ENCODE measurements around a stretch of chr5.

DNA sequence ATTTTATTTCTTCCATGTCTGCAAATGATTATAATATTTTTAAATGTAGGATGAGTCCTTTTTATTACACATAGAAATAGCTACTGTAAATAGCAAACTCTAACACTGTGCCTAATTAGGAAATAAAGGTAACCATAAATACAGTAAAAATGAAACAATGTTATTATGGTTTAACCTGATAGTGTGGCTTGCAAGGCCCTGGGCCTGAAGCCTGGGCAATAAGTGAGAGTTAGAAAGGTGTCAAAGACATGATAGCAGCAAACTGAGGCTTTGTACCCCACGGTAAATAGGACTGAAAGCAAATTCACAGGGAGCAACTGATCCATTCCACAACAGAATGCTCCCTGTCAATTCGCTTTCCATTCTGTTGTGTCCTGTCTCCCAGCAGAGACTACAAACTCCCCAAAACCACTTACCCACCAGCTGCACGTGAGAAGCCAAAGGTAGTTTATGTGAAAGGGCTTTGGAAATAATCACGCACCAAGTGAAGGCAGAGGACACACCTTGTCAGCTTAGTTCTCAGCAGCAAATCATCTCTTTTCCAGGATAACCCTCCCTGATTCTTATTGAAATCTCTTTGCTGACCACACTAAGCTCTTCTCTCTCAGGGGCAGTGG lies 46.5 kb upstream of the IL17B start:
- PRO-cap: no peak

DNA sequence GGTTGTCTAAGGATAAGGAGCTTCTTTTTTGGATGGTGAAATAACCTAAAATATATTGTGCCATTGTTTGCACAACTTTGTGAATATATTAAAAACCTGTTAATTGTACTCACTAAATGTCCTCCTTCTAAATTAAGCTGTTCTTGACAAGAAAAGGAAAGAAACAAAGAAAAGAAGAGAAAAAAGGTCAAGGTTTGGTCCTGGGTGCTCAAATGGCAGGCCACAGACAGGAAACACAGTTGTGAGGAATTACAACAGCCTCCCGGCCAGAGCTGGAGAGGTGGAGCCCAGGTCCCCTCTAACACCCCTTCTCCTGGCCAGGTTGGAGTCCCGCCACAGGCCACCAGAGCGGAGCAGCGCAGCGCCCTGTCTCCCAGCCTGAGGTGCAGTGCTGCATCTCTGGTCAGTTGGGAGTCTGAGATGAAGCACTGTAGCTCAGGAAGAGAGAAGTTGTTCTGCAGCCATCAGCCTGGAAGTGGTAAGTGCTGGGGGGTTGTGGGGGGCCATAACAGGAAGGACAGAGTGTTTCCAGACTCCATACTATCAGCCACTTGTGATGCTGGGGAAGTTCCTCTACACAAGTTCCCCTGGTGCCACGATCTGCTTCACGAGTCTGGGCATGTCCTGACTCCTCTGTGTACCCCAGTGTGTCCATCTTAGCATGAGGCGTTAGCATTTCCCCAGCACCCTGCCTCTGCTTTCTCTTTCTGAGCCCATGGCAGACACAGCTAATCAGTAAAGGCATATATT lies 49.6 kb upstream of the IL17B start:
- PRO-cap: no peak

- PRO-cap: no peak
Measured at GRCh38 chr5:149453753-149454310, 74.7 kb upstream of the IL17B start.

GRCh38 chr5:149471423-149472234 lies 79.6 kb downstream of the CSNK1A1 start:
- PRO-cap: no peak

DNA sequence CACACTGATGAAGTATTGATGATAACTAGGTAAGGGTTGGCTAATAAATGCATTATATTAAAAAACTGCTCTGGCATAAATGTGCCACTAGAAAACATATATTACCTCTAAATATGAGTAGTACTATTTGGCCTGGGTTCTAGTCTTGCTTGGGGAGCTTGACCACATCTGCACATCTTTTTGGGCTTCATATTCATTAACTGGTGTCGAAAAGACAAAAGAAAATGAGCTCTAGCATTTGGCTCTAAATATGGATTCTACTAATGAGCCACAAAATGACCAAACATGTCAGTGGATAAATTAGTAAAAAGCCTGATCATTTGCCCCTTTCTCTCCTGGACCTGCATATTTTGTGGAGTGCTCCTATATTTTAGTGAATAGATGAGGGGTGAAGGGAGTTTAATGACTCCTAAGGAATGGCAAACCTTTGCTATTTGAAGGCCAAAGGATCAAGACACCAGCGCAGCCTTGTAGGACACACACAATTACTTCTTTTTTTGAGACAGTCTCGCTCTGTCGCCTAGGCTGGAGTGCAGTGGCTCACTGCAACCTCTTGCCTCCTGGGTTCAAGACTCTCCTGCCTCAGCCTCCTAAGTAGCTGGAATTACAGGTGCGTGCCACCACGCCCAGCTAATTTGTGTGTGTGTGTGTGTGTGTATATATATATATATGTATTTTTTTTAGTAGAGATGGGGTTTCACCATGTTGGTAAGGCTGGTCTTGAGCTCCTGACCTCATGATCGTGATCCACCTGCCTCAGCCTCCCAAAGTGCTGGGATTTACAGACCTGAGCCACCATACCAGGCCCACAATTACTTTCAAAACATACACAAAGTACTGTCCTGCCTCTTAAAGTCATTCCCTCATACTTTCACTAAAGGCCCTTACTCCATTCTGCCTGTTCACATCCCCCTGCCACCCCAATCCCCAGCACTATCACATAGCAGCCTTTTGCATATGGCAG lies 60.6 kb downstream of the CSNK1A1 start:
- PRO-cap: no peak

DNA sequence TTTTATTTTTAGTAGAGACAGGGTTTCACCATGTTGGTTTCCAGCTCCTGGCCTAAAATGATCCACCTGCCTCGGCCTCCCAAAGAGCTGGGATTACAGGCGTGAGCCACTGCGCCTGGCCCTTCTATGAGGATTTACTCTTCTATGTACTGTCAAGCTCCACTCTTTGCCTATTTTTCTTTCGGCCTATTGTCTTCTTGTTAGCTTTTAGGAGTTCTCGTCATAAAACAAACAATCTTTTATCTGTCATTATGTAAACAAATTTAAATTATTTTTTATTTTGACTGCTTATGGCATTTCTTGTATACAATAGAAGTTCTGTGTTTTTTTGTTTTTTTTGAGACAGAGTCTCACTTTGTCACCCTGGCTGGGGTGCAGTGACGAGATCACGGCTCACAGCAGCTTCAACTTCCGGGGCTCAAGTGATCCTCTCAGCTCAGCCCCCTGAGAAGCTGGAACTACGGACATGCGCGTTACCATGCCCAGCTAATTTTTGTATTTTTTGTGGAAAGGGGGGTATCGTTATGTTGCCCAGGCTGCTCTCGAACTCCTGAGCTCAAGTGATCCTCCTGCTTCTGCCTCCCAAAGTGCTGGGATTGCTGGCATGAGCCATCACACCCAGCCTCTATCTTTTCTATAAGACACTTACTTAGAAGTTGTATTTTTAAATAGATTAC lies 29.3 kb downstream of the CSNK1A1 start:
- PRO-cap: no peak

- PRO-cap: no peak
Measured at GRCh38 chr5:149608559-149608921, 27.2 kb downstream of the ARHGEF37 start.

DNA sequence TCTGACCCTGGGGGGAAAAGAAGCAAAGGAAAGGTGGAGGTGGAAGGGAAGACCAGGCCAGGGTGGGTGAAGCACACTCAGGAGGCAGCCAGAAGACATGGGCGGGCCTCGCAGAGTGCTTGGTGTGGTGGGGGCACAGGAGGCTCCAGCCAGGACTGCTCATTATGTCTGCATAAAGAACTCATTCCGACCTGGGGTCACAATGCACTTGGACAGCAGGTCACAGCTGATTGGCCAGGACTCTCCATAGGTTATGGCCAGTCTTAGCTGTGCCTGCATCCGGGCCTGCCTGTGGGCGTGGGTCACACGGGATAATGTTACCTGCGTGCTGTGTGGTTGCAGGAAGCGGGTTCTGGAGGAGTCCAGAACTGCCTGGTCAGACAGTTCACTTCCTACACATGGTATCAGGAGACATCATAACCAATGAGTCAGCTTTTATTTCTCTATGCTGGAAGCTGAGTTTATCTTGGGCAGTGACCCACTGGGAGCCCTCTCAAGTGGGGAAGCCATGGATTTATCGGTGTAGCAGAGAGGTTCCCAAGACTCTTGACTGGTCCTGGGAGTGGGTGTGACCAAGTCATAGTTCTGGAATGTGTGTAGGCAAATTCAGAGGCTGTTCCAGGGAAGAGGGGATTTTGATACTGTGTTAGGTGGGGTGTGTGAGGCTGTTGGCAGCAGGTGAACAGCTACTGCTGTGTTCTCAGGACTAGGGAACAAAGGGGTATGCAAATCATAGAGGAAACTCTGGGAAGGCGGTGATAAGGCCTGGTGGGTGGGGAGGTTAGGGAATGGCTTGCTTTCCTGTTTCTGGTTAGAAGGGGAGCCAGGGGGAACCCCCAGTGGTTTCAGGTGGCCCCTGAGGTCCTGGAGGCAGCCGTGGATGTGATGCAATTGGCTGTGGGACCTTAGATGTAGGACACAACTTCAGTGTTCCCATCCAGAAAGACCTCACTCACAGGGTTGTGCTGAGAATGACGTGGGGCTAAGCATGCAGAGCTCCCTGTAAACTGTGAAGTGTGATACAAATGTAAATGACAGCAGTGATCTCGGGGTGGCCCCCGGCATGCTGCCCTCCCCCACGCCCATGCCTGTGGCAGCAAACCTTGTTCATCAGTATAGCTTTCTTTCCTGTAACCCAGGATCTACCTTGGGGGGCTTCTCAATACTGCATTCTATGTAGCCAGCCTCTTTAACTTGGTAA lies 51.3 kb downstream of the ARHGEF37 start:
- PRO-cap: no peak

DNA sequence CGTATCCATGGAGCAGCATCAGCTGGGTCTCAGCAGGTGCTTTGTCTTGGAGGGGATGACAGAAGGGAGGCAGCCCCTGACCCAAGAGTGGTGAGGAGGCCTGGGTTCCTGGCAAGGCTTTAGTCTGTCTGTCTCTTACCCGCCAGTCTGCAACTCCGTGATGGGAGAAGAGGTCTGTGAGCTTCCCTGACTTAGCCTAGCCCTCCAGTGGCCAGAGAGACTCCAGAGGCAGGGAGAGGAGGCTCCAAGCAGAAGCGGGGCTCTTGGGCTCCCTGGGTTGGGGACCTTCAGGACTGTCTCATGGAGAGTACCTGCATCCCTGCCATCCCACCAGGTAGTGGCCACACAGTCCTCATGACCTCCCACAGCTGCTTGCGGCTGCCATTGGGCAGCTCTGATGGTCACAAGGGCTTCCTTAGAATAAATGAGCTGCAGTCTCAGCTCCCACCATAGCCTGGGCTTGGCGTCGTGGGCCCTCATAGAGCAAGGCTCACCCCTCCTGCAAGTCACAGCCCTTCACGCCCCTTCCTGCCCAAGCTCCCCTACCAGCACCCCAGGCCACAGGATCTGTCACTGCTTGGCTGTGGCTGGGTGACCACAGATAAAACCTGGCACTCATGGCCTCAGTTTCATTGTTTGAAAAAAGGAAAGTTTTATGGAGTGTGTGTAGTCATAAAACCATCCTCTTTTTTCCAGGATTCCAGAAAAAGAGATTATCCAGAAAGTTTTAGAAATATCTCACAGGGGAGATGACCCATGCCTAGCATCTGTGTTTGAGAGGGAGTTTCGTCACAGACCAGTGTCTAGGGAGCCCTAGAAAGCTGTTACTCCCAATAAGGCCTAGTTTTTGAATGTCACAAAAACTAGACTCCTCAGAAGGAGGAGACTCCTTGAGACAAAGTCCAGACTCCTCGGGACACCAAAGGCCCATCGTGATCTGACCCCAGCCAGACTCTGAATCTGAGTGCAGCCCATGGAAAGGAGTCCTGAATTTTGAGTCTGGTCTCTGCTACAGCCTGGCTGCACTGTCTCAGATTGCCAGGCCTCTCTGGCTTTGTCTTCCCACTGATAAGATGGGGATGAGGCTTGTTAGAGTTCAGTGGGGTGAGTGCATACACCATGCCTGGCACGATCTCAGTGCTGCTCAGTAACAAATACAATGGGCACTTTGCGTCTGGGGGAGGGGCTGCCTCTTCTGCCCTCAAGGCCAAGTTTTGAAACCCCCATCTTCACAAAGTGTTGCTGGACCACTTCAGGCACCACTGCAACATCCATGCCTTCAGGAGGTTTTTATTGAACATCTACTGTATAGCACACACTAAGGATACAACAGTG lies 48.5 kb downstream of the PPARGC1B start:
- PRO-cap: no peak

GRCh38 chr5:149789767-149790719 lies 59.9 kb downstream of the PPARGC1B start:
- PRO-cap: no peak

GRCh38 chr5:149803508-149804379 lies 73.6 kb downstream of the PPARGC1B start:
- PRO-cap: unidirectional peak, minus-strand start at chr5:149803941

GRCh38 chr5:149828566-149828880 lies 98.4 kb downstream of the PPARGC1B start:
- PRO-cap: no peak

- PRO-cap: no peak
Measured at GRCh38 chr5:149932787-149933084, 11.9 kb downstream of the PDE6A start.

- PRO-cap: no peak
Measured at GRCh38 chr5:149940008-149940532, 4.5 kb downstream of the PDE6A start.

GRCh38 chr5:149959321-149959816 lies 1.2 kb upstream of the SLC26A2 start:
- PRO-cap: no peak

DNA sequence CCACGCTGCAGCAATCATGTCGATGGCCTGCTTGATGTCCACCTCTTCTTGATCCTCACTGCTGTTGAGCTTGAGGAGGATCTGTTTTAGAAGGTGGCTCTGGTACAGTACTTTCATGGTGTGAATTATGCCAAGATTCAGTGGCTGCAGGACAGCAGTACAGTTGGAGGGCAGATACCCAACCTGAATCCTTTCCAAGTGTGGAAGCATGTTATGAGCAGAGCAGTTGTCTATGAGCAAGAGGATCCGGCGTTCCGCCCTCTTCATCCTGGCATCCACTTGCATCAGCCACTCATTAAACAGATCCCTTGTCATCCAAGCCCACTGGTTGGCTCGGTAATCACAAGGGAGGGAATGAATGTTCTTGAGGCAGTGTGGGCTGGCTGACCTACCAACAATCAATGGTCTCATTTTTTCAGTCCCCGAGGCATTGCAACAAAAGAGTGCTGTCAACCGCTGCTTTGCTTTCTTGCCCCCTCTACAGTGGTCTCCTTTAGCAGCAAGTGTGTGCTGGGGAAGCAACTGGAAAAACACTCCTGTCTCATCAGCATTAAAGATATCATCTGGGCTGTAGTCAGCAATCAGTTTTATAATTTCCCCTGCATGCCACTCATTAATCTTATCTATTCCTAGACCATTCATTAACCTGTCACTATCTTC lies 5.1 kb downstream of the TIGD6 start:
- PRO-cap: no peak

- PRO-cap: no peak
Measured at GRCh38 chr5:150001670-150002140, 1.2 kb downstream of the HMGXB3 start.

DNA sequence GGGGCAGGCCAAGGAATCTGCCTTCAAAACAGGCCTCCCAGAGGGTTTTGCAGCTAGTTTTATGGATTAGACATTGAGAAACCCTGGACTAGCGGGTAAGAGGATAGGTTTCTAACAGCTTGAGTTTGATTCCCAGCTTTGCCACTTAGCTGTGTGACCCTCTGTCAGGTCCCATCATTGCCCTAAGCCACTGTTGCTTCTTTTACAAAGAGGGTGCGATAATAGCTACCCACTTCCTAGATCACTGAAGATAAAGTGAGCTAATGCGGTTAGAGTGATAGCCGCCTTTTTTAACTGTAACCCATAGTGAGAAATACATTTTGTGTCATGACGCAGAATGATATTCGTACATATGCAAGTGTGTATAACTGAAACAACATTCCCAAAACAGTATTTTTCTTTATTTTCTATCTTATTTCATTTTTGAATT lies 40.3 kb downstream of the CSF1R start:
- PRO-cap: no peak

DNA sequence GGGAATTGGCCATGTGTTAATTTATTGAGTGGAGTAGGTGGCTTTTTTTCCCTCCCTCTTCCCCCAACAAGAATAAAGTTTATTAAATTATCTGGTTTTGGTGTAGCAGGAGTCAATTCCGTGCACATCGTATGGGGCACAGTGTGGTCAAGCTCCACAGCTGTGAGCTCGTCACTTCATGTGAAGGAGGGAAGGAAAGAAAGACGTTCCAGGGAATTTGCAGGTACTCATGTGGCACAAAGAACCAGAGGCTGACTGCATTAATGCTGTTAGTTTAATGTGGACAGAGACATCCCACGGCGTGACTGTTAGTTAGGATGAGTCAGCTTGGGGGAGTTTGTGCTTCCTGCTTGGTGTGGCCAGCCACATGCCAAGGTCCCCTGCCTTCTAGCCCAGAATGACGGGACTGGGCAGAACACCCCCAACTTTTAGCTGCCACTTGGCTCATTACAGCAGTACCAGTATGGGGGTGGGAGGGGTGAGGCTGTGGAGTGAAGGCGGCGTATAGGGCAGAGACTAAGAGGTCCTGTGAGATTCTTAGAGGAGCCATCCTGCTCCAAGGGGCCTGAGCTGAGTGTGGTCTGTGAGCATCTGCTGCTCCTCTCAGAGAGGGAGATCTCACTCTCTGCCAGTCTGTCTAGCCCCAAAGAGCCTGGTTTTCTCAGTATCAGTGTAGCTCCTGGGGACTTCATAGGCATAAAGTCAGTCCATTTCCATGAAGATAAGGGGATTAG lies 33.1 kb downstream of the CSF1R start:
- PRO-cap: no peak

DNA sequence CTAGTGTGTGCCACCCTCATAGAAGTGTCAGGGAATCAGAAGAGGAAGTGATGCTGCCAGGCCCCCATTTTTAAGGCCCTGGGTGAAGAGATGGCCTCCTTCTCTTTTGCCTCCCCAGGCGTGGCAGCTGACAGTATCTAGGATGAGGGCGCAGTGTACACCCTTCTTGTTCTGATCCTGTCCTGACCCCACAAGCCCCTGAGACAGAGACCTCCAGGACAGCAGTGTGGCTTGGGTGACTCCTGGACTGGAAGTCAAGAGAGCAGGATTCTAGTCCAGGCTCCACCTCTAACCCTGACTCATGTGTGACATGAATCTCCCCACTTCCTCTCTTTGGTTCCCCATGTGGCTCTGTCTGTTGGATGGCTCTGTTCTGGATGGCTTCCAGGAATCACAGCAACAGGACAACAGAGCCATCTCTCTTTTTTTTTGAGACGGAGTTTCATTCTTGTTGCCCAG lies 27.7 kb downstream of the CSF1R start:
- PRO-cap: no peak